Mesenchymal stem cell of Wharton's jelly (primary cell): Measurements from ENCODE around the genes UBE4A, TTC36, H2AX and CBL.

DNA sequence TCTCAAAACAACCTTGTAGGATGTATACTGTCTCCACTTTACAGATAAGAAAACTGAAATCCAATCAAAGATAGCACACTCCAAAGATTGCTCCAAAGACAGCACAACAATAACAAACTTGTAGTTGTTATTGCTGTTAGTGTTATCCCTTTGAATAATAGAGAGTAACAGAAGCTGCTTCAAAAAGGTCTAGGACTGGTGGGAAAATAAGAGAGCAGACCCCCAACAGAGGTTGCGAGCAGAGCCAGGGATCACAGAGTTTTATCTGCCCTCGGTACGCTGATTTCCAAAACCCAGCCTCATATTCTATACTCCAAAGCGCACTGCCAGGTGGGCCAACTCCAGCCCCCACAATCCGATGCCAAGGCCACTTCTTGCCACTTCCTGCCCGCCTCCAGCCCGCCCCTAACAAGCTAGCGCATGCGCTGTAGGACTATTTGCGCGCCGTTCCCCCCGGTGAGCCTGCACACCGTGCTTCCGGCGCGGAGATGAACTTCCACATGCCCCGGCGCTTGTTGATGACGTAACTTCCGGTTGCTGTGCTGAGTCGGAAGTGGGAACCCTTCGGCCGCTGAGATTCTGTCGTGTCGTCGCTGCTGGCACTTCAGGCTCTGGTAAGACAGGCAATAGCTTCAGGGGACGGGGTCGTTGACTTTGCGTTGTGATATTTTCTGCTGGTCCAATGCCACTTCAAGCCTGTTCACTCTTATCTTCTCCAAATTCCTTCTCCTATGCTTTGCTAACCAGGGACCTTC, at the start of gene UBE4A:
Gene UBE4A, plus strand, starts transcription at position 540 of the 755 bp plus-strand sequence.
- CAGE, long polyA plus RNA = no peak

DNA sequence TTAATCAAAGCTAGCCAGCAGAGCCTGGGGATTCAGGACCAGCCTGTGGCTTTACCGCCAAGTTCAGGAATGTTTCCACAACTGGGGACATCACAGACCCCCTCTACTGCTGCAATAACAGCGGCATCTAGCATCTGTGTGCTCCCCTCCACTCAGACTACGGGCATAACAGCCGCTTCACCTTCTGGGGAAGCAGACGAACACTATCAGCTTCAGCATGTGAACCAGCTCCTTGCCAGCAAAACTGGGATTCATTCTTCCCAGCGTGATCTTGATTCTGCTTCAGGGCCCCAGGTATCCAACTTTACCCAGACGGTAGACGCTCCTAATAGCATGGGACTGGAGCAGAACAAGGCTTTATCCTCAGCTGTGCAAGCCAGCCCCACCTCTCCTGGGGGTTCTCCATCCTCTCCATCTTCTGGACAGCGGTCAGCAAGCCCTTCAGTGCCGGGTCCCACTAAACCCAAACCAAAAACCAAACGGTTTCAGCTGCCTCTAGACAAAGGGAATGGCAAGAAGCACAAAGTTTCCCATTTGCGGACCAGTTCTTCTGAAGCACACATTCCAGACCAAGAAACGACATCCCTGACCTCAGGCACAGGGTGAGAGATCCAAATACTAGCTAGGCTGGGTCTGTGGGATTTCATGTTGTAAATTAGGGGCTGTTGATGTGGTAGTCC, 21.1 kb upstream of the TTC36 start:
- CAGE, long polyA plus RNA = no peak

GRCh38 chr11:118526966-118528089, at the start of gene TTC36:
Gene TTC36 (plus strand): TSS chr11:118527474.
- CAGE, long polyA plus RNA = no peak

DNA sequence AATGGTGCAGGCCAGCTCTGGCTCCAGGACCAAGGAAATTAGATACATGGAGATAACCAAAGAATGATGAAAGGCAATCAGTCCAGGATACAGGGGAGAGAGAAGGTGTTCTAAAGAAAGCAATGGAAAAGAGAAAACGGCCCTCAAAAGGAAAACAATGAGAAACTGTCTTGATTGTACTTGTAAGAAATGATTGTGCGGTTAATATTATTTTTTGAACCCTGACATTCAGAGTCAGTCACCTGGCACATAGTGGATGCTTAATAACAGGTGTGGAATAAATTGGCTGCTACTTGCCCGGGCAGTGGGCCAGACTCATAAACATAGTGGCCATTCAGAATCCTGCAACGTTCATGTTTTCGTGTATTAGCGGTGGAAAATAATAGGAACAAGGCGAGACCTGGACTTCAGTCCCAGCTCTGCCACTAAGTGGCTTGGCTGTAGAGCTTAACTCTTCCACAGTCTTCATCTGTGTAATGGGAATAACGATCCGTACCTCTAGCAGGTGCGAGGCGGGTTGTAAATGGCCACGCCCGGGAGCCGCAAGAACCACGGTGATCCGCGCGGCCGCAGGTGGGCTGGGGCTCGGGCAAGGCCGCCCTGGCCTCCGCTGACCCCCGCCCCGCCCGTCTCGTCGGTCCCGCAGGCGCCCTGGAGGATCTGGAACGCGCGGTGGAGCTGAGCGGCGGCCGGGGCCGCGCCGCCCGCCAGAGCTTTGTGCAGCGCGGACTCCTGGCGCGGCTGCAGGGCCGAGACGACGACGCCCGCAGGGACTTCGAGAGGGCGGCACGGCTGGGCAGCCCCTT, 781 bp upstream of the TMEM25 start:
- CAGE, long polyA plus RNA = no peak

GRCh38 chr11:118572569-118573525, 638 bp downstream of the ARCN1 start:
- CAGE, long polyA plus RNA = no peak

- CAGE, long polyA plus RNA = no peak
Observed at GRCh38 chr11:118580859-118581446, 8.7 kb downstream of the ARCN1 start.

GRCh38 chr11:118609290-118609781, 1.9 kb downstream of the PHLDB1 start:
- CAGE, long polyA plus RNA = no peak

DNA sequence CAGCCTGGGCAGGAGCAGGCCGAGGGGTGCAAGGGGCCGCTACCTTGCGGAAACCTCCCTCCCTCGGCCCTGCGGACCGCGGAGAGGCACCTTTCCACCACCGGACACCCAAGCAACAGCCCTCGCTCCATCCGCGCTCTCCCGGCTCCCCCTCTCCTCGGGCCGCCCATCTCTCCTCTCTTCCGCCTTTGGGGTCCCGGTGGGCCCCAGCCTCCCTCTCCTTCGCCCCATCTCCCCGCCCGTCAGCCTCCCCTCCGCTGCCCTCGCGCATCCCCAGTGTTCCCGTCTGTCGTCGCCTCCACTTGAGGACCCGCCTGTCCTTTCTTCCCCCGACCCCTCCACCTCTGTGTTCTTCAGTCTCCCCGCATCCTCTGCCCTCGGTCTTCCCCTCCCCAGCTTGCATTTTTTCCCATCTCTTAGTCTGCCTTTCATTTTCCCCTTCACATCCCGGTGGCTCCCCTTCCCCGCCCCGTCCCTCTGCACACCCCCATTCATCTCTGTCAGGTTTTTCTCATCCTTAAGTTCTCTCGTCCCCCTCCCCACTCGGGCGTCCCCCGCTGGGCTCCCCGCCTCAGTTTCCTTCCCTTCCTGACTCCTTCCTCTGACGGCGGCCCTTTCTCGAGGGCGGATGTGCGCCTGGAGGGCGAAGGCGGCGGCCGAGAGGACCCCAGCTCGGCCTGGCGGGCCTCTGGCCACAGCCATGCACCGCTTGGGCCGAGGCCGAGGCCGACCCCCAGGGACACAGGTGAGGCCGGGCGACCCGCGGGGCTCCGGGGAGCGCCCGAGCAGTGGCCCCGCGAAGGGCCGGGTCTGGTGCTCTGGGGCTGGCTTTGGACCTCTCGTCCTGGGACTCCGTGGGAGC, 2.6 kb downstream of the PHLDB1 start:
- CAGE, long polyA plus RNA = no peak

DNA sequence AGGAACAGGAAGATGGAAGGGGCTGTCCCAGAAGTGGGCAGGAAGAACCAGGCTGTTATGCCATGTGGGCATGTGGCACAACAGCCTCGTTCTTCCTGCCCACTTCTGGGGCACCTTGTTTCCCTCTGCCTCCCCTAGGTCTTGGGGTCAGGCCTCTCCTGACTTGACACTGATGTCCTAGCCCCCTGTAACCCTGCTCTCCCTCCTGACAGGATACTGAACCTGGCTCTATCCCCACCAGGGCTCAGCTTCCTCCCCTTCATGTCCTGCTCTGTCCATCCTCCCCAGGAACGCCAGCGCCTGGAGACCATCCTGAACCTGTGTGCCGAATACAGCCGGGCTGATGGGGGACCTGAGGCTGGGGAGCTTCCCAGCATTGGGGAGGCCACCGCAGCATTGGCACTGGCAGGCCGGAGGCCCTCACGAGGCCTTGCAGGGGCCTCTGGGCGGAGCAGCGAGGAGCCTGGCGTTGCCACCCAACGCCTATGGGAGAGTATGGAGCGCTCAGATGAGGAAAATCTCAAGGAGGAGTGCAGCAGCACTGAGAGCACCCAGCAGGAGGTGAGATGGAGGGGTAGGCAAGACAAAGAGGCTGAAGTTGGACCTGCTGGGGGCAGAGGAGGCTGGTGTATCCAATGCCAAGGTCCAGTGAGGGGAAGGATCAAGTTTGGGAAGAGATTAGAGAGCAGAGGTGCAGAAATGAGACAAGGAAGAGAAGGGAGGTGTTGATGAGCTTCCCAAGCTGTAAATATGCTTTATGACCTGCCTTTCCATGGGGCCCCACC, 23.7 kb downstream of the PHLDB1 start:
- CAGE, long polyA plus RNA = no peak

- CAGE, long polyA plus RNA = no peak
Observed at GRCh38 chr11:118747347-118748014, 43.5 kb downstream of the DDX6 start.

DNA sequence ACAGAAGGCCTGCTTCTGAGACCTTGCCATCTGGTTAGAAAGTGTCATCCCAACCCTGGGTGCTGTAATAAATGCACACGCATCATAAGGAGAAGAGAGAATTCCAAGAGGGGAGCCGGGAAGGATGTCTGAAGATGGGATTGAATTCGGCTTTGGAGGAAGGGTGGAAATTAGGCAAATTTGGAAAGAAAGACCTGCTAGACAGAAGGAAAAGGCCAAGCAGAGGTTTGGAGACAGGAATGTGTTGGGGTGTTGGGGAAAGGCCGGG, 6.6 kb downstream of the CXCR5 start:
- CAGE, long polyA plus RNA = no peak

- CAGE, long polyA plus RNA = no peak
Observed at GRCh38 chr11:118924900-118925708, 622 bp downstream of the BCL9L start.

DNA sequence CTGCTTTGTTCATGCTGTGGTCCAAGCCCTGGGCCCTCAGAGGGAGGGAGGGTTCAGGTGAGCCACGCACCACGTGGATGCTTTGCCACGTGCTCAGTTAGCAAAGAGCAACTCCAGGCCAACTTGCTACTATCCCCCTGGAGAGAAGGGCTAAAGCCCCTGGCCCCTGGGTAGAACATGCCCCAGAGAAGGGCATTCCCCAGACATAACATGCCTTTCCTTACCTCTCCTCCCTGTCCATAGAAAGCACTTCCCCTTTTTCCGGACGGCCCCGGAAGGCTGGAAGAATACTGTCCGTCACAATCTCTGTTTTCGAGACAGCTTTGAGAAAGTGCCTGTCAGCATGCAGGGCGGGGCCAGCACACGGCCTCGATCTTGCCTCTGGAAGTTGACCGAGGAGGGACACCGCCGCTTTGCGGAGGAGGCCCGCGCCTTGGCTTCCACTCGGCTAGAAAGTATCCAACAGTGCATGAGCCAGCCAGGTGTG, 8.7 kb downstream of the FOXR1 start:
- CAGE, long polyA plus RNA = no peak

GRCh38 chr11:119026753-119027615, 8.4 kb downstream of the TRAPPC4 start:
- CAGE, long polyA plus RNA = no peak

DNA sequence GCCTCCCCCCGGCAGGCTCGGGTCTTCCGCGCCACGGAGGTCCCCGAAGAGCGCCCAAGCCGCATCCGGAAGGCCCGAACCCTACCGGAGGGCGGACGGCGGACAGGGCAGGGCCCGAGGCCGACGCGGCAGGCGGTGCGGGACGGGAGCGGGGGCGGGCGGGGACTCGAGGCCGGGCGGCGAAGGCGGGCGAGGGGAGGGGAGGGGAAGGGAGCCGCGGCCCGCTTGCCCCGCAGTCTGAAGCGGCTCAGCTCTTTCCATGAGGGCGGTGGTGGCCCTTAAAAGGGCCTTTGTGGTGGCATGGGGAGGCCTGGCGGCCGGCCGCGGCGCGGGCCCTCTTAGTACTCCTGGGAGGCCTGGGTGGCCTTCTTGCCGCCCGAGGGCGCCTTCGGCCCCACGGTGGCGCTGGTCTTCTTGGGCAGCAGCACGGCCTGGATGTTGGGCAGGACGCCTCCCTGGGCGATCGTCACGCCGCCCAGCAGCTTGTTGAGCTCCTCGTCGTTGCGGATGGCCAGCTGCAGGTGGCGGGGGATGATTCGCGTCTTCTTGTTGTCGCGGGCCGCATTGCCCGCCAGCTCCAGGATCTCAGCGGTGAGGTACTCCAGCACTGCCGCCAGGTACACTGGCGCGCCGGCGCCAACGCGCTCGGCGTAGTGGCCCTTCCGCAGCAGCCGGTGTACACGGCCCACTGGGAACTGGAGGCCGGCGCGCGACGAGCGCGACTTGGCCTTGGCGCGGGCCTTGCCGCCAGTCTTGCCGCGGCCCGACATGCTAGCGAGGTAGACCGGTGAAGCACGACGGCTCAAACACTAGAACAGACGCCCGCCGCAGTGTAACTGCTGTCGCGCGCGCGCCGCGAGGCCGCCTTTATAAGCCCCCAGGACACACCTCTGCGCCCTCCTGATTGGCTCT, at the start of gene H2AX:
Gene H2AX, minus strand, starts transcription at position 841 of the 912 bp plus-strand sequence.
- CAGE, long polyA plus RNA = no peak

DNA sequence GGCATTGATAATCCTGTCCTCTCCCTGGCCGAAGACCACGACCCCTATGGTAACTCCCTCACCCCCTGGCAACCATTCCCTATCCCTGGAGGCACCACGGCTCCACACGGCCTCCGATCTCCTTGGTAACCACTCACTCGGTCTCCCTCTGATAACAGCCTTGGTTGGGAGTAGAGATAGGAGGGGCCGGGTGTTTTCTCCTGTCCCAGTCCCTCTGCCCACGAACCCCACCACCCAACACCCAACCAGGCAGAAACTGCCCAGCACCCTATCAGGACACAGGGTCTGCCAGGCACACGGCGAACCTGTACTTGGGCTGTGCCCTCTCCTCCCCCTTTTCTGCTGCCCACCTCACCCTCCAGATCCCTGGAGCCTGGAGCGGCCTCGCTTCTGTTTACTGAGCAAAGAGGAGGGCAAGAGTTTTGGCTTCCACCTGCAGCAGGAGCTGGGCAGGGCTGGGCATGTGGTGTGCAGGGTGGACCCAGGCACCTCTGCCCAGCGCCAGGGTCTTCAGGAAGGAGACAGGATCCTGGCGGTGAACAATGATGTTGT, 918 bp downstream of the NHERF4 start:
- CAGE, long polyA plus RNA = no peak

- CAGE, long polyA plus RNA = start-site peak on the minus strand at chr11:119206177-119206258, 45 and 14 reads in 2 replicates
Observed at GRCh38 chr11:119205389-119206465, at the start of gene CBL. Gene CBL (plus strand): TSS chr11:119206339.

GRCh38 chr11:119320222-119320563, 3.3 kb upstream of the MCAM start:
- CAGE, long polyA plus RNA = no peak

GRCh38 chr11:119320564-119321475, 3.9 kb upstream of the MCAM start:
- CAGE, long polyA plus RNA = no peak

- CAGE, long polyA plus RNA = no peak
Observed at GRCh38 chr11:119337267-119337583, 2.9 kb downstream of the RNF26 start.